ENCODE measurements around a stretch of chr7.

GRCh38 chr7:74100985-74101613, 17.5 kb downstream of the LIMK1 start:
- RRBS, result no CpG with 5 or more reads among the region's 12 CpGs

GRCh38 chr7:74219591-74220575, 10.1 kb downstream of the LAT2 start:
- RRBS, result no CpG with 5 or more reads among the region's 20 CpGs

DNA sequence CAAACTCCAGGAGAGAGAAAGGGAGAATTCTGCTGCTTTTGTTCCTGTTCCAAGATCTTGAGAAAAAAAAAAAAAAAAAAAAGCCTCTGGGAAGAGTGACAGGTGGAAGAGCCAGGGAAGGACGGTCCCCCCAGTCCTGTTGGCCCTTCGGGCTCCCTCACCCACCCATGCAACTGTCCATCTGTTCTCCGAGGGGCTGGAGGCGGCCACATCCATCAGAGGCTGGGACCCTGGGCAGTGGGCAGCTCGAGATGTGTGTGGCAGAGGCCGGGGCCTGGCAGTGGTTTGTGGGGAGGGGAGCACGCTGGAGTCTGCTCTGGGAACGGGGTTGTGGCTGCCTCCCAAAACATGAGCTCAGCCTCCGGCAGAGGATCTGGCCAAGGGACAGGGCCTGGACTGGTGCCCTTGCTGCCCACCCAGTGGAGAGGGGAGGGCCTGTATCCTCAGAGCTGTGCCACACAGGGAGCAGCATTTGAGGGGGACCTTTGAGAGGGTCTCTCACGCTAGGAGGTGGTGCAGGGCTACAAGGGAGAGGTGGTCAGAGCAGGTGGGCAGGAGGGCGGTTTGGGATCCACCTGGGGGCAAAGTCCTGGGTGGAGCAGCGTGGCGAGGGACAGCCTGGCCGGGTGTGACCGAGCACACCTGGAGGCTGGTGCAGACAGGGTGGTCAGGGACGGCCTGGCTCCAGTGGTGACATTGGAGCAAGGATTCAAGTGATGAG, 35.7 kb downstream of the CLIP2 start:
- RRBS, result 91% methylated on average over 3 of the region's 16 CpGs

GRCh38 chr7:74379851-74381092, 73.4 kb upstream of the GTF2IRD1 start:
- RRBS, result no CpG with 5 or more reads among the region's 17 CpGs

DNA sequence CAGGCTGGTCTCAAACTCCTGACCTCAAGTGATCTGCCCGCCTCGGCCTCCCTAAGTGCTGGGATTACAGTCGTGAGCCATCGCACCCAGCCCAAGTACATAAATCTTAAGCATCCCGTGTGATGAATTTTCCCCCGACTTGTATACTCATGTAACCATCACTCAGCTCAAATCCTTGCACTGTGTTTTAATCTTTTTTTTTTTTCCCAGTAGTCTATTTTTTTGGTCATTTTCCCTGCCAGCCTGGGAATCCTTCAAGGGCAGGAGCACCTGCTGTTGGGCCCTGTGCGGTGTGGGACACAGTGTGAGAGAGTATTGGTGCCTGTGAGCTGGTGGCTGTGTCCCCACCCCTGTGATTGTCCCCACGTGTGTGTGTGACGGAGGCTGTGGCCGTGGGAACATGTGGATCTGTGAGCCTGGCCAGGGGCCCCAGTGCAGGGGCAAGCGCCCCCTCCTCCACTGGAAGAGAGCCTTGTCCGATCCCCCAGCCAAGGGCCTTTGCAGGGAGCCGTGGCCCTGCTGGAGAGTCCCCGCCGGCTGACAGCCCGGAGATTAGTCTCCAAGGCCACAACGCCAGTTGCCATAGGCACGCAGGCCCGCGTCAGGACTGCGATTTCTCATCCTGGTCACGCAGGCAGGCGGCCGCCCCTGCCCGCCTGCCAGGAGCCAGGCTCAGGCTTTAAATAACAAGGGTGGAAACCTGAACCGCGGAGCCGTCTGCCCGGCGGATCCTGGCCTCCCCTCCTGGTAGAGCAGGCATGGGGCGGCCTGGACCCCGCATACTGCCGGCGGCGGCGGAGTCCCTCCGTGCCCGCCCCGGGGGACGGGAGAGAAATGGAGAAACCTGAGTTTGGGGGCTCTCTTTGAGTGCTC, 26.5 kb downstream of the GTF2IRD1 start:
- RRBS, result 30% methylated on average over 5 of the region's 40 CpGs

DNA sequence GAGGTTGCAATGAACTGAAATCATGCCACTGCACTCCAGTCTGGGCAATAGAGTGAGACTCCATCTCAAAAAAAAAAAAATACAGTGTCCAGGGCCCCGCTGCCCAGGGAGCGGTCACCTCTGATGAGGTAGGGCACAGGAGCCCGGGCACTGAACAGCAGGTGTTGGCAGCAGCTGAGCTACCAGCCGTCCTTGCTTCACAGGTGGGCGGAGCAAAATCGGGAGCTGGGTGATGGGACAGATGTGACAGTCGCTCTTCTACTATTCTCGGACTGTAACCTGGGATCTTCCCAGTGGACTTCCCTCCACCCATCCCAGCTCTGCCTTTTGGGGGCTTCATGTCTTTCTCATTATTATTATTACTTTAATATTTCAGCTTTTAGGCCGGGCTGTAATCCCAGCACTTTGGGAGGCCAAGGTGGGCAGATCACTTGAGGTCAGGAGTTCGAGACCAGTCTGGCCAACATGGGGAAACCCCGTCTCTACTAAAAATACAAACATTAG, 49.4 kb downstream of the GTF2IRD1 start:
- RRBS, result no CpG with 5 or more reads among the region's 11 CpGs

GRCh38 chr7:74582087-74582640, 75.4 kb upstream of the GTF2I start:
- RRBS, result no CpG with 5 or more reads among the region's 10 CpGs

DNA sequence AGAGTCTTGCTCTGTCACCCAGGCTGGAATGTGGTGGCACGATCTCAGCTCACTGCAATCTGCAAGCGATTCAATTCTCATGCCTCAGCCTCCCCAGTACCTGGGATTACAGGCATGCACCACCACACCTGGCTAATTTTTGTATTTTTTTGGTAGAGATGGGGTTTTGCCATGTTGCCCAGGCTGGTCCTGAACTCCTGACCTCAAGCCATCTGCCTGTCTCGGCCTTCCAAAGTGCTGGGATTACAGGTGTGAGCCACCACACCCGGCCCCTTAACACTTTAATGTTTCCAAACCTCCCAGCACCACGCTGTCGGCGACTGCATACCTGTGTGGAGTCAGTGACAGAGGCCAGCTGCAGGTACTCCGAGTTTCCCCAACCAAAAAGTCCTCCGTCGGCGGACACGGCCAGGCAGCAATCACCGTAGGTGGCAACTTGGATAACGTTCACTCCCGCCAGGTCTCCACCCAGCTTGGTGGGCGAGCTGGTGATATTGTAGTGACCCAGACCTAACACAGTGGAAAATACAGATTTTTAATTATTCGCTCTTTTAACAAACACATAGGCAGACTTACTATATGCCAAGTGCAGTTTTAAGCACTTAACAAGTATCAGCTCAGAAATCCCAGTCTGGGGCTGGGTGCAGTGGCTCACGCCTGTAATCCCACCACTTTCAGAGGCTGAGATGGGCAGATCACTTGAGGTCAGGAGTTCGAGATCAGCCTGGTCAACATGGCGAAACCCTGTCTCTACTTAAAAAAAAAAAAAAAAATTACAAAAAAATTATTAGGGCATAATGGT, 15.1 kb downstream of the RCC1L start:
- RRBS, result no CpG with 5 or more reads among the region's 20 CpGs

DNA sequence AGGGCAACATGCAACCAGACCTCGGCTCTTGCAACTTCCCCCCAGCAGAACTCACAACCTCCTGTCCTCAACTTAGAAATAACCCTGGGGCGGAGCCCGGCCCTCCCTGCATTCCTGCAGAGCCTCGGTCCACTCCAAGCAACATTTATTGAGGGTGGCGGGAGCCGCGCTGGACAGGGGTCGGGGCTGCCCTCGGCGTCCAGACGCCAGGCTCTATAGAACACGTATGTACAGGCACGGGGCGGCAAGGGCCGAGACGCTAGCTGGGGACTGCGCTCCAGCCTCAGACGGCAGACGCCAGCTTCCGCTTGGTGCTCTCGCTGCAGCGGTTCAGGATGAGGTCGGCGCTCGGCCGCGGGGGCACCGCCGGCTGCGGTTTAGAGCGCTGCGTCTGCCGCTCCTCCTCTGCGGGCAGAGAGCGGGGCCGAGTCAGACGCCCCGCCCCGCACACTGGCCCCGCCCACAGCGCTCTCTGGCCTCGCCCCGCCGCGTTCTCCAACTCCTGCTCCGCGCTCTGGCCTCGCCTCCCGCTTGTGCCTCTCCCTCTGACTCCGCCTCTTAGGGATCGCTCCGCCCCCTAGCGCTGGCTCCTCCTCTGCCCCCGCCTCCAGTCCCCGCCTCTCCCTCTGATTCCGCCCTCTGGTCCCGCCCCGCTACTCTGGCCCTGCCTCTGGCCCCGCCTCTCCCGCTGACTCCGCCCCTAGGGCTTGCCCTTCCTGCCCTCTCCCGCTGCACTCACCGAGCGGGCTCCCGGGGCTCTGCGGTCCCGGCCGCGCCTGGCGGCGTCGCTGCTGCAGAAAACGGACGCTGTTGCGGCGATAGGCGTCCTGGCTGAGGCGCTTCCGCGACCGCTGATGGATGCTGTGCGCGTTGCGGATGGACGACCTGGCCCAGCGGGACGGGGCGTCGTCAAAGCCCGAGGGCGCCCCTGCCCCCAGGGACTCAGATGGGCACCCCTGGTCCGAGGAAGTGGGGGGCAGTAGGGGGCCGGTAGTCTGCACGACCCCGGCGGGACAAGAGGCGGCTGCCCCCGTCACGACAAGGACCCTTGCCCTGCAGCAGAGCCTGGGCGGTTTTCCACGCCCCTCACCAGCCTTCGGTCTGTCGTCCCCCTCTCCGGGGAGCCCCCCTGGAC, 64.5 kb downstream of the GTF2IRD2B start:
- RRBS, result no CpG with 5 or more reads among the region's 104 CpGs

DNA sequence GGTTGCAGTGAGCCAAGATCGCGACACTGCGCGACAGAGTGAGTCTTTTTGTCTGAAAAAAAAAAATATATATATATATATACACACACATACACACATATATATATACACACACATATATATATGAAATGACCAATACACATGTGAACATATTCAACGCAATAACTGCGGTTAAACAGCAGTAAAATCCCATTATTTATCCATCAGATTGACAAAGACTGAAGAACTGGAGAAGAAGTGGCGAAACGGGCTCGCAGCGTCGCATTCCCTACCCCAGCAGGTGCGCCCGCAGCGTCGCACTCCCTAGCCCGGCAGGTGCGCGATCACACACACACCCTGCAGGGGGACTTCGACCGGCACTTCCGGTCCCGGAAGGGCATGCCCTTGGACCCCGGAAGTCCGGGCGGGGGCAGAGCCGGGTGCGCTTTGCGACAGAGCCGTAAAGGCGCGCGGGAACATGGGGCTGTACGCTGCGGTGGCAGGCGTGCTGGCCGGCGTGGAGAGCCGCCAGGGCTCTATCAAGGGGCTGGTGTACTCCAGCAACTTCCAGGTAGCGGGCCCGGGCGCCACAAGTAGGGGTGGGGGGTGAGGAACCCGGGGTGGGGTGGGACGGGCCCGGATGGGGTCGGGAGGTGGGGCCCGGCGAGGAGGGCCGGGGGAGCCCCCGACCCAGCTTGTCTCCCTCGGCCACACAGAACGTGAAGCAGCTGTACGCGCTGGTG, 14.6 kb downstream of the TRIM73 start:
- RRBS, result 2% methylated on average over 2 of the region's 53 CpGs

DNA sequence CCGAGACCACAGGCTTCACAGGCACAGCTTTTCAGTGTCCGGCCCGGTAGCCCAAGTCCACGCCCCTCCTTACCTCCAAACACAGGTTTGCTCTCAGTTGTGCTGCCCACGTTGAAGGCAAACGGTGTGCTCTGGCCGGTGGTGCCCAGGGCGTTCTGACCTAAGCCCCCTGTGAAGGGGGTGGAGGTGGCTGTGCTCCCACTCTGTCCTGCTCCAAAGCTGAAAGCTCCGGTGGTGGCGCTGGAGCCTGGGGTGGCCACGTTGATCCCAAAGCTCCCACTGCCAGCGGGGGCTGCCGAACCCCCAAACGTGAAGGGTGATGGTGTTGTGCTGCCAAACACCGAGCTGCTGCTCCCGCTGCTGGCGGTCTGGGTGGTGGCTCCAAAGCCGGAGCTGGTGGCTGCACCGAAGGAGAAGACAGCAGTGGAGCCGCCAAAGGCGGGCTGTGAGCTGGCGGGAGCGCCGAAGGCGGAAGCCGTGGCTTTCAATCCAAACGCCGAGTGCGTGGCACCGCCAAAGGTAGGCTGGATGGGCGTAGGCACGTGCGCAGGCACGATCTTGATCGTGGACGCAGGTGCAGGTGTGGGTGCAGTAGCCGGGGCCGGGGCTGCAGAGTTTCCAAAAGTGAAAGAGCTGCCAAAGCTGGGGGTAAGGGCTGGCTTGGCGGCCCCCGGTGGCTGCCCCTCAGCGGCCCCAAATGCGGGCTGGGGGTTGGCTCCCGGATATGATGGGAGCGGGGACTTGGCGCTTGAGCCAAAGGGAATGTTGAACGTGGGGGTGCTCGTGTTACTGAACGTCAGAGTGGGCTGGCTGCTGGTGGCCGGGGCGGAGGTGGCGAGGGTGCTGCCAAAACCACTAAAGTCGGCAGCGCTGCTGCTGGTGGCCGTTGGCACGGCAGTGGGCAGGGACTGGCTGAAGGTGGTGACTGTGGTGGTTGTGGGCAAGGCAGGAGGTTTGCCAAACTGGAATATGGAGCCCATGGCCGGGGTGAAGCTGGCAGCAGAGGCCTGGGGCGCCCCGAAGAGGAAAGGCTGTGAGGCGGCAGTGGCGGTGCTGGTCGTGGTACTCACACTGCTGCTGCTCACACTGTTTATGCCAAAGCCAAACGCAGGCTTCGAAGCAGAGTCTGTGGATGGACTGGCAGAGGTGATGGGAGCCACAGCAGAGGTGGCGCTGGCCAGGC, 26.4 kb downstream of the TRIM73 start:
- RRBS, result no CpG with 5 or more reads among the region's 64 CpGs

DNA sequence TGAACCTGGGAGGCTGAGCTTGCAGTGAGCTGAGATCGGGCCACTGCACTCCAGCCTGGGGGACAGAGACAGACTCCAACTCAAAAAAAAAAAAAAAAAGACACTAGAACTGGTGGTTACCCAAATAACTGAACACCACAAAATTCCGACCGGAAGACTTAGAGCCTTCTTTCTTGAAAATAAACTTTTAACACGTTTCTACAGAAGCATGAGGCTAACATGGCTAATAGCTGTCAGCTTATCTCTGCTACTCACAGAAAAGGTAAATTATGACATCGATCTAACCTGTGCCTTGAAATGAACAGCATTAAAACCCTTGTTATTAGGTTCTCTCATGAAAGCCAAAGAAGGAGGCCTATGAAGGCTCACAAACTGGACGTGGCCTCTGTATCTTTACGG, 45.1 kb downstream of the TRIM73 start:
- RRBS, result no CpG with 5 or more reads among the region's 7 CpGs

GRCh38 chr7:75515695-75516416, 23.7 kb downstream of the SPDYE5 start:
- RRBS, result no CpG with 5 or more reads among the region's 4 CpGs

GRCh38 chr7:75531236-75532005, 39.3 kb downstream of the SPDYE5 start:
- RRBS, result no CpG with 5 or more reads among the region's 8 CpGs

GRCh38 chr7:75544459-75545355, 52.6 kb downstream of the SPDYE5 start:
- RRBS, result no CpG with 5 or more reads among the region's 7 CpGs

- RRBS, result no CpG with 5 or more reads among the region's 15 CpGs
These were observed 98.9 kb downstream of the HIP1 start for GRCh38 chr7:75639711-75640319.

DNA sequence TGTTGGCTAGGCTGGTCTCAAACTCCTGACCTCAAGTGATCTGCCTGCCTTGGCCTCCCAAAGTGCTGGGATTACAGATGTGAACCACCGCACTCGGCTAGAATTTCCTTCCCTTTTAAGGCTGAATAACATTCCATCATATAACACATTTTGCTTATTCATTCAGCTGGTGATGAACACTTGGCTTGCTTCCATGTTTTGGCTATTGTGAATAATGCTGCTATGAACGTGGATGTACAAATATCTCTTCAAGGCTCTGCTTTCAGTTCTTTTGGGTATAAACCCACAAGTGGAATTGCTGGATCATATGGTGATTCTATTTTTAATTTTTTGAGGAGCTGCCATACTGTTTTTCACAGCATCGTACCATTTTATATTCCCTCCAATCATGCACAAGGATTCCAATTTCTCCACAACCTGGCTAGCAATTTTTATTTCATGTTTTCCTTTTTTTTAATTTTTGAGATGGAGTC, 67.4 kb downstream of the HIP1 start:
- RRBS, result no CpG with 5 or more reads among the region's 4 CpGs

DNA sequence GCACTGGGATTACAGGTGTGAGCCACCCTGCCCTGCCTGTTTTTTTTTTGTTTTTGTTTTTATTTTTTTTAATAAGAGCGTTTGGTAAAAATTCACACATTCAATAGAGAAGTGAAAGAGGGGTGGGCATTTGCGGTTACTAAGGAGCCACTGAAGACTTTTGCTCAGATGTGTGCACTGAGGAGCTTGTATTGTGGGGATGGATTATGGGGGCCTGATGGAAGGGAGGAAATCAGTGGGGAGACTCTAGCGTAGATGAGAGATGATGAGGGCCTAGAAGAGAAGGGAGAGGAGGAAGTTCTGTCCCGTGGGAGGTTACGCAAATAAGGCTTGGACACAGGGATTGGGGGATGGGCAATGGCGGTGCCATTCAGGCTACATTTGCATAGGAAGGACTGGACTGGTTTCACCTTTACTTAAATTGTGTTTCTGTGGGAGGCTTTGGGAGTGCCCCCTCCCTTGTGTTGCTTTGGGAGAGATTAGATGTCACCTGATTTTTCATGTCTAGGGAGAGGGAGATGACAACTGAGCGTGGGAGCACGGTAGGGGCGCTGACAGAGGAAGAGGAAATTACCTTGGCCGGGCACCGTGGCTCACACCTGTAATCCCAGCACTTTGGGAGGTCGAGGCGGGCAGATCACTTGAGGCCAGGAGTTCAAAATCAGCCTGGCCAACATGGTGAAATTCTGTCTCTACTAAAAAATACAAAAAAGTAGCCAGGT, 2.2 kb upstream of the HIP1 start:
- RRBS, result no CpG with 5 or more reads among the region's 13 CpGs

- RRBS, result no CpG with 5 or more reads among the region's 11 CpGs
These were observed 16.2 kb upstream of the CCL26 start for GRCh38 chr7:75788119-75788690.

GRCh38 chr7:75795785-75796353, 17.7 kb downstream of the CCL24 start:
- RRBS, result no CpG with 5 or more reads among the region's 9 CpGs

Measured in AG04449 (cell line).